Measurements from ENCODE around the gene PPIF.

DNA sequence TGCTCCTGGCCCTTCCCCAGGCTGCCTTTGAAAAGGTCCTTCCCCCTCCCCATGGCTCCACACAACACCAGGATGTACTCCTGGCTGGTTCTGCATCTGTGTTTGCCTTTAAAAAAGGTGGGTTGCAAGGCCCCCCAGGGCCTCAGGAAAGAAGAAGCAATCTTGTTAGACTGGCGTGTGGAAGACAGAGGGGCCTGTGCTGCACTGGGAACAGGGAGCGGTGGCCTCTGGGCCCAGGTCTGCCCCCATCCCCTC is 30.5 kb downstream of the ZMIZ1 start:
- RAMPAGE, long total RNA: no peak
- RRBS: no CpG with 5 or more reads among the region's 2 CpGs

DNA sequence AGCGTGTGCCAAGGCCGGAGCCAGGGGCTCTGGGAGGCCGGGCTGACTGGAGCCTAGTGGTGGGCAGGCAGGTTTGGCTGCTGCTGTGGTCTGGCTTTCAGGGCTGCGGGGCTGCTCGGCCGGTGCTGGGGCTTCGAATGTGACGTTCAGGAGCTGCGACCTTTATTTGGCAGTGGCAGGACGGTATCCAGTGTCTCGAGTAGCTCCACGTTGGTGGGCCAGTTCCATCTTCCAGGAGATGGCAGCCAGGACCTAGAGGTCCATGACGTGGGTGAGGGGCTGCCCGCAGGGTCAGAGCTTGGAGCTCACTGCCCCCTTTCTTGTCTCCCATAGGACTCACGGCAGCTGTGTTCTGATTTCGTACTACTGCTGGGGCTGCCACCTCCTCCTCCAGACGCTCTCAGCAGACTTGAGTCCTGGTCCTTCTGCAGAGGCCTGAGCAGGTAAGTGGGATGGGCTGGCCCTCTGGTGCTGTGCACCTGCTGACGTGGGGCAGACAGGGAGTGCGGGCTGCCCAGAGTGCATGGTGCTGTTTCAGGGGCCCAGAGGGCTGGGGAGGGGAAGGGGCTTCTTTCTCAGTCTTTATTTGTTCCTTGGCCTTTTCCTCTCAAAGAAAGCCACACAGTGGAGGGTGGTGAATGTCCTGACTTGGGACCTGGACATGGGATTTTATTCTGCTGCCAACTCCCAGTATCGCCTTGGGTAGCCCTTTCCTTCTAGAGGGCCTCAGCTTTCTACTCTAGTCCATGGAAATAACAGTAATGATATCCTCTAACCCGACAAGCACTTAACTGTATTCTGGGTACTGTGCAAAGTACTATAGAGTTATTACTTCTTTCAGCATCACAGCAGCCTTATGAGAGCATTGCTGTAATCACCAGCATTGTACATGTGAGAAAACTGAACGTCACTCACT is 50.1 kb downstream of the ZMIZ1 start:
- RAMPAGE, long total RNA: no peak
- RRBS: 80% methylated on average over 4 of the region's 22 CpGs

- RAMPAGE, long total RNA: no peak
- RRBS: no CpG with 5 or more reads among the region's 15 CpGs
Measured at GRCh38 chr10:79180490-79181338, 111.9 kb downstream of the ZMIZ1 start.

GRCh38 chr10:79182428-79183376 is 113.9 kb downstream of the ZMIZ1 start:
- RAMPAGE, long total RNA: no peak
- RRBS: no CpG with 5 or more reads among the region's 18 CpGs

DNA sequence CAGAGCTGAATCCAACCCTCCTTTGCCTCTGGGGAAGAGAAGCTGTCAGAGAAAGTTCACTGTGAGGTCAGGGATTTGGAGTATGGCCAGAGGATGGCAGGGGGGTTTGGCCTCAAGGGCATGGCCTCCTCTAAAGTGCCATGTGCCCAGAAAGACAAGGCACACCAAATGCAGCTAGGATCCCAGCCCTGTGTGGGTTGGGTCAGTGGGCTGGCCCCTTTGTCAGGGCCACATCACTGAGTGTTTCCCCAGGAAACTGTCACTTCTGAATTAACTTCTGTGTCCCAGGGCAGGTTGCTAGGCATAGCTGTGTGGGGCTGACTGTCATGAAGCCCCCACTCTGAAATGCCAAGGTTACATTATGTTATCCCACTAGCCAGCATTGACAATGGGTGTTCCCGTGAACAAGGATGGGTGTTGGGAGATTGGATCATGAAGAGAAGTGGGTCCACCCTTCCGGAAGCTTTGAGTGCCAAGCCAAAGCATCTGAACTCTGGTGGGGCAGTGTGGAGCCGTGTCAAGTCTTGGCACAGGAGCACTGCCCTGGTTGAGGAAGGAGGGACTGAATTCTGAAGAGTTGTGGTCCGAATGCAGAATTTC is 123.4 kb downstream of the ZMIZ1 start:
- RAMPAGE, long total RNA: no peak
- RRBS: no CpG with 5 or more reads among the region's 4 CpGs

DNA sequence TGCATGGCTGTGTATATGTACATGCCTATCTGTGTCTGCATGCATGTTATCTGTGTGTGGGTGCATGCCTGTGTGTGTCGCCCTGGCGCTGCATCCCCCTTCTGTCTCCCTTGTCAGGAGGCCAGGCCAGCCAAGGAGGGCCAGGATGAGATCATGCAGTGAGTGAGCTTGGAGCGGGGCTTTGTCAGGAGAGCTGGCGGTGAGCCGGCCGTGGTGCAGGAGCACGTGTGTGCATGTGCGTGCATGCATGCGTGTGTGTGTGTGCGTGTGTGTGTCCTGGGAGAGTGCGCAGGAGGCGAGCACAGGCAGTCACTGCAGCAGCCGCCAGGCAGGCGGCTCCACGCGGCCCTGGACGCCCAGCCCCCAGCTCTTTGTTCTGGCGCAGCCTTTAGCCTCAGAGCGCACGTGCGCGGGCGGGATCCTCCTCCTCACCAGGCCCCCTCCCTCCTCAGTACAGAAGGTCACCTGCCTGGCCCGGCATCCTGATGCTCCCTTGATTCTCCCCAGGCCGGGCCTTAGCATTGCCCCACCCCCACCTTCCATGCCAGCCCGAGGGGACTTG is 126.2 kb upstream of the PPIF start:
- RAMPAGE, long total RNA: no peak
- RRBS: no CpG with 5 or more reads among the region's 26 CpGs

DNA sequence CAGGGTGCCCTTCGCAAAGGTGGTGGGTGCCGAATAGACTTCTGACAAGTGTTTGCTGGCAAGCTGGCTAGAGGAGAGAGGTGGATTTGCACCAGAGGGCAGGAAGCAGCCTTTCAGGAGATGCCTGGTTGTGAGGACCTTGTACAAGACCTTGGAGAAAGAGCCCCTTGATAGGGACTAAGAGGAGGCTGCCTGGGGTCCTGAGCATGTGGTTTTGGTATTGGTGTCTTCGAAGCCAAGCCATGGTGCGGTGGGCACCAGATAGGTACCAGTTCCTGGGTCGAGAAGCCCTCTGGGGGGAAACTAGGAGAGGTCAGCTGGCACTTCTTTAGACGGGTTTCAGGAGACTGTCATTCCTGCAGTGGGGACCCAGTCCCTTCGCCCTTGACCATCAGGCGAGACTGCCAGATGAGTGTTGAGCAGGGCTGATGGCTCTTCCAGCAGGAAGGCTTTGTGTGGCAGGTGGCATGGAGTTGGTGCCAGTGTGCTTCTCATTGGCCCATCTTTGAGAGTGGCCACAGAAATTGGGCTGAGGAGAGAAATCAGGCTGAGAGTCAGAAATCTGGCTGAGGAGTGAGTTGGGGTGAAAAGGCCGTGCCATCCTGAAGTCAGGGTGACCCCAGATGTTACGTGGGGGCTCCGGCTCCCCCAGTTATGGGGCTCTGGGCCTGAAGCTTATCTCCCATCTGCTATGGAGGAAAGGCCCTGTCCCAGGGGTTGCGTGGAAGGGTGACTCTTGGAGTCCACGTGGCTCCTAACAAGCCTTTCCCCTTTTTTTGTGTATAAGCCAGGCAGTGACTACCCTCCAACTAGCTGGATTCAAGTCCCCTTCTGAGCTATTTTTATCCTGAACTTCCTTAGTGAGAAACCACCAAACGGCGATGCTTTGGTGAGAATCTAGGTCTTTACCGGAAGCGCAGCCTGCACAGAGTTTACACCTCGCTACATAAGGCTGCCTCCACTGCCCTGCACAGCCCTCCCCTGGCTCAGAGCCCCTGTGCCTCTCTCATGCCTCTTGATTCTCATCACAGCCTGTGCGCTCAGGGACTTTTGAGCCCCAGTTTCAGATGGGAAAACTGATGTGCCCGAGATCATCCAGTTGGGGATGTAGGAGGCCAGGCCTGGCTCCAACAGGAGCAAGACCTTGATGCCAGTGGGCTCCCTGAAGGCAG is 102.7 kb upstream of the PPIF start:
- RAMPAGE, long total RNA: no peak
- RRBS: no CpG with 5 or more reads among the region's 20 CpGs

DNA sequence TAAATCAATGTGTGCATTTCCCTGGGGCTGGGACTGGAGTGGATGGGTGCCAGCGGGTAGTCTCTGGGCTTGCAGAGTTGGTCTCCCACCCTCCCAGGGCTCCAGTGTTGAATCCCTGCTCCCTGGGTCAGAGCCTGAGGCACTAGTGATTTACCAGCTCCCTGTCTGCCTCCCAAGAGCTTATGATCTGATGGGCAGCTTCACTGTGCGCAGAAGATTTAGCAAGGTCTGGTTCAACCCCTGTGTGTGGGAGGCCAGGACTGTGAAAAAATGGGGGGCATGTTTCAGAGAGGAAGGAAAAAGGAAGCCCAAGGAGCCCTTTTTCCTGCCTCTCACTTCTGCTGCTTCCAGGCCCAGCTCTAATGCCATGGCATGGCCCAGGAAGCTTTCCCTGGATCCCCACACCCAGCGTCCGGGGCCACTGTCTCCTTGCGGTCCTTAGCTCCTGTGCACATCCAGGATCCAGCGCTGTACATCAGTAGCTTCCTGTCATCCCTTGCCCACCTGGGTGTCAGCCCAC is 98.4 kb upstream of the PPIF start:
- RAMPAGE, long total RNA: no peak
- RRBS: no CpG with 5 or more reads among the region's 6 CpGs

GRCh38 chr10:79260797-79261952 is 86.1 kb upstream of the PPIF start:
- RAMPAGE, long total RNA: no peak
- RRBS: 61% methylated on average over 5 of the region's 26 CpGs

DNA sequence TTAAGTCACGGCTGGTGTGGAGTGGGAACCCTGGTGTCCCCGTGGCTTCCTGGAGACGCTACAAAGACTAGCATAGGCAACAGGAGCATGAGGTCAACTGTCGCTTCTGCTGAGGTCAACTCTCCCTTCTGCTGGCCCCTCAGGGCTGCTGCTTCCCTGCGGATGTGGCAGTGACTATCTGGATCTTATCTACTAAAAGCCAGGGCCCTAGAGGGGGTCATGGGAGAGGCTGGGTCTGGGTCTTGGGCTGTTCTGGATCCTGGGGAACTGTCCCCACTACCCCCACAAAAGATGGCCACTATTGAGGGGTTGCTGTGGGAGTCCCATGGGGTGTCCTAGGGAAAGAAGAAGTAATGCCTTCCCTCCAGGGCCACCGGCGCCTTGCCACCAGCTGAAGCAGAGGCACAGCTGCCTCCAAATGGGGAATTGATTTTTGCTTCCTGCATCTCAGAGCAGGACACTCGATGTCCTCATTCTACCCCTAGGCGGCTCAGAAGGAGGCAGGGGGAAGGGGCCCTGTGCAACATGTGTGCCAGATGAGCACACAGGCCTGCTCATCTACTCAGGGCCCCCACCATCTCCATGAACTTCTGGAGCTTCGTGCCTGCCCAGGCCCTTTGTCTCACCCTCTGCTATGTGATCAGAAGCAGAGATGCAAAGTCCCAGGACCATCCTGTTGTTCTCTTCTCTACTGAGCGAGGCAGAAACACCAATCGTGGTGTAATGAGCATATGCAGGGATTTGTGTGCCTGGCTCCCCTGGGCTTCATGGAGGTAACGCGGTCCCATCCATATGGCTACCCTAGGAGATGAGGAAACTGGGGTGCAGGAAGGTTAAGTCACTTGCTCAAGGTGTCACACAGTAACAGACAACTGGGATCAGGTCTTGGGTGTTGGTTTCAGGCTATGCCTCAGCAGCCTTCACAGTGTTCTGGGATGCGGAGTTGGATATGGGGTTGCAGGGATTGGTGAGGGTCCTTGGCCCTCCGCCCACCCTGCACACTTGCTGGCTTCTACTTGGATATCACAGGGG is 76.4 kb upstream of the PPIF start:
- RAMPAGE, long total RNA: no peak
- RRBS: no CpG with 5 or more reads among the region's 16 CpGs

GRCh38 chr10:79306185-79306630 is 41.1 kb upstream of the PPIF start:
- RAMPAGE, long total RNA: no peak
- RRBS: no CpG with 5 or more reads among the region's 8 CpGs

DNA sequence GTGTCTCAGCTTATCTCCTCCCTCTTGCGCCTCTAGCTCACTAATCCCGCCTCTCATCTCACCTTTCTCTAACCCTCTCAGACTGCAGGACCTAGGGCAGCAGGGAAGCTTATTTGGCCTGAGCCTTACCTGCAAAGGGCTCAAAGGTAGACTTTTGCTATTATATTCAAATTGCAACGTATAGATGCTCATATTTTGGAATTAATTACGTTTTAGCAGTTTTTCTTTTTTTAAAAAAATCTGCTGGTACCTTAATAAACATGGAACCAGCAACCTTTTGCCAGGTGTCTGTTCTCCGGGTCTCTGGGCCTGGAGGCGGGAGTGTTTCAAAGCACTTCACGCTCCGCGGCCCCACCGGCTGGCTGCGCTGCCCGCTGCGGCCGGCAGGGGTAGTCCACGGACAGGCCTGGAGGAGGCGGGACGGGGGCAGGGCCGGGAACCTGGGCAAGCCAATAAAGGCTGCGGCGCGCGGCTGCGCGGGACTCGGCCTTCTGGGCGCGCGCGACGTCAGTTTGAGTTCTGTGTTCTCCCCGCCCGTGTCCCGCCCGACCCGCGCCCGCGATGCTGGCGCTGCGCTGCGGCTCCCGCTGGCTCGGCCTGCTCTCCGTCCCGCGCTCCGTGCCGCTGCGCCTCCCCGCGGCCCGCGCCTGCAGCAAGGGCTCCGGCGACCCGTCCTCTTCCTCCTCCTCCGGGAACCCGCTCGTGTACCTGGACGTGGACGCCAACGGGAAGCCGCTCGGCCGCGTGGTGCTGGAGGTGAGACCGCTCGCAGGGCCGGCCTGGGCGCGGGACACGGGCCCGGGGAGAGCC is at the start of gene PPIF:
Gene PPIF (plus strand): TSS at position 482 of the 810 bp plus-strand sequence.
- RAMPAGE, long total RNA: no peak
- RRBS: 2% methylated on average over 21 of the region's 73 CpGs

GRCh38 chr10:79408826-79409352 is 36.5 kb downstream of the ZCCHC24 start:
- RAMPAGE, long total RNA: no peak
- RRBS: no CpG with 5 or more reads among the region's 5 CpGs

DNA sequence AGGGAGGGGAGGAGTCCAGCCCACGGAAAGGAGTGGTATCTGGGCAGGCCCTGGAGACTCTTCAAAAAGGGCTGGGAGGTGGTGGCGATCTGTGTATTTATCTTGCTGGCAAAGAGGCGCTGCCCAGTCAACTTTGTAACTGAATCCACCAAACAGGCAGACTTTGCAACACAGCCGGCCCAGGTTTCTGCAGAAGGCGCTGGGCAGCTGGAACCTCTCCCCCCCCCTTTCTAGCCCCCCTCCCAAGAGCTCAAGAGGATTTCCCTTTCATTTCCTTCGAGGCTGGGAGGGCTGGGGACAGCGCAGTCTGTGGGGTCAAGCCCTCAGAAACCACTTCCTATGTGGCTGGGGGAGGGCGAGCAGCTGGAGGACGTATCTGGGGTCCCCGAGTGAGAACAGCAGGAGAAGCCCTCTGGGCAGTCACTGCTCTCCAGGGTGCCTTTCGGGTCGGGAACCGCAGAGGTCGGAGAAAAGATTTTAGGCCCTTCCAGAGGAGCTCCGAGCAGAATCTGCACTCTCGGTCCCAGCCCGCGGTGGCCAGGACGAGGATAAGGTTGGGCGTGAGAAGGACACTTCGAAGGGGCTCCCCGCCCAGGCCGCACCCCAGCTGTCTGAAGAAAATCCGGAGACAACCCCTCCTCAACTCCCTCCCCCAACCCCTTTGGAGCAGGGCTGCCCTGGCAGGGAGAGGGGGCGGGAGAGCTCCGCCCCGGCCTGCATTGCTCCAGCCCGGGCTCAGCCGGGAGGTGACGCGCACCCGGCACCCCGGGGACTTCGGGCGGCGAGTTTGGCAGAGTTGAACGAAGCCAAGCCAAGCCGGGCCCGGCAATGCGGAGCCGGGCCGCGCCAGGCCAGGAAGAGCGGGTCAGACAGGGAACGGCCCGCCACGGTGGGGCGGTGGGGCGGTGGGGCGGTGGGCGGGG is 909 bp downstream of the ZCCHC24 start:
- RAMPAGE, long total RNA: no peak
- RRBS: 1% methylated on average over 10 of the region's 51 CpGs

DNA sequence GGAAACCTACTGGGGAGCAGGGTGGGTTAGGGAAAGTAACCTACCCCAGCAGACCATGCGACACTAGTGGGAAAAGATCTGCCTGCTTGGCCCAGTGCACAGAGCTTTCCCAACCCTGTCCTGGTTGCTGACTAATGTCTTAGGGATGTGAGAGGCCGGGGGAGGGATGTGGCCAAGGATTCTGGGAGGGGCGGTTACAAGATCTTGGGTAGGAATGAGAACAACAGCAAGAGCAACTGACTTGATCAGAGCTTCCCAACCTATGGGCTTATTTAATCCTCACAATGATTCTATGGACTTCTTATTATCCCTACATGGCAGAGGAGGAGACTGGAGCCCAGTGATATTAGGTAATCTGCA is 24.0 kb upstream of the EIF5AL1 start:
- RAMPAGE, long total RNA: no peak
- RRBS: no CpG with 5 or more reads among the region's 3 CpGs

- RAMPAGE, long total RNA: no peak
- RRBS: no CpG with 5 or more reads among the region's 1 CpG
Measured at GRCh38 chr10:79629404-79629780, 18.7 kb downstream of the SFTPA1 start.

DNA sequence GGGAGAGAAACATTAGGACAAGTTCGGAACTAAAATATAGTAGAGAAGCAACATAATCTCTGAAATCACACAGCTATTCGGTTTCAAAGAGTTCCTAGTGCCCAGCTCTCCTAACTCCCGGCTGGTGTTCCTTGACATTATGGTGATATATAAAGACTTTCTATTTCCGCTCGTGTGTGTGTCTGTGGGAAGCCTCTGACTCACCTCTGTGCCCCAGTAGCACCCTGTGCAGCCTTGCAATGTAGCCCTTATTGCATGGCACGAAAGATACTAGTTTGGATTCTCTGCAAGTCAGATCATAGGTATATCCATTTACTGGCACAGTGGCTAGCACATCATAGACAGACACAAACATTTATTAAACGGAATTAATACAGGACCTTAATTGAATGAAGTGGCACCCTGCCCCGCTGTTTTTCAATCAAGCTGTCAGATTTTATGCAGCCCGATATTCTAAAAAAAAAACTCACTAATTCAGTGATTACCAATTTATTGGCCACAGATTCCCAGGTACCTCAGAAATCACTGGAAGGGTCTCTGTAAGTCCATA is 43.5 kb downstream of the SFTPD start:
- RAMPAGE, long total RNA: no peak
- RRBS: no CpG with 5 or more reads among the region's 9 CpGs

DNA sequence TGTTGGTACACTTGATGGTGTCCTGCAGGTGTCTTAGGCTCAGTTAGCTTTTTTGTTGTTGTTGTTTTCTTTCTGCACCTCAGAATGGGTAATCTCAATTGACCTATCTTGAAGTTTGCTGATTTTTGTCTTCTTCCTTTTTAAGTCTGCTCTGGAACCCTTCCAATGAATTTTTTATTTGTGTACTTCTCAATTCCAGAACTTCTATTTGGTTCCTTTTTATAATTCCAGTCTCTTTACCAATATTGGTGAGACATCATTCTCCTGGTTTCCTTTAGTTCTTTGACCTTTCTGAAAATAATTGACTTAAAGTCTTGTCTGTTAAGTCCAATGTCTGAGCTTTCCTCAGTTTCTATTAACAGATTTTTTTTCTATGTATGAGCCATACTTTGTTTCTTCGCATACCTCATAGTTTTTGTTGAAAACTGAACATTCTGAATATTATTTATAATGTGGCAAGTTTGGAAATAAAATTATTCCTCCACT is 16.9 kb downstream of the PLAC9 start:
- RAMPAGE, long total RNA: no peak
- RRBS: no CpG with 5 or more reads among the region's 1 CpG

DNA sequence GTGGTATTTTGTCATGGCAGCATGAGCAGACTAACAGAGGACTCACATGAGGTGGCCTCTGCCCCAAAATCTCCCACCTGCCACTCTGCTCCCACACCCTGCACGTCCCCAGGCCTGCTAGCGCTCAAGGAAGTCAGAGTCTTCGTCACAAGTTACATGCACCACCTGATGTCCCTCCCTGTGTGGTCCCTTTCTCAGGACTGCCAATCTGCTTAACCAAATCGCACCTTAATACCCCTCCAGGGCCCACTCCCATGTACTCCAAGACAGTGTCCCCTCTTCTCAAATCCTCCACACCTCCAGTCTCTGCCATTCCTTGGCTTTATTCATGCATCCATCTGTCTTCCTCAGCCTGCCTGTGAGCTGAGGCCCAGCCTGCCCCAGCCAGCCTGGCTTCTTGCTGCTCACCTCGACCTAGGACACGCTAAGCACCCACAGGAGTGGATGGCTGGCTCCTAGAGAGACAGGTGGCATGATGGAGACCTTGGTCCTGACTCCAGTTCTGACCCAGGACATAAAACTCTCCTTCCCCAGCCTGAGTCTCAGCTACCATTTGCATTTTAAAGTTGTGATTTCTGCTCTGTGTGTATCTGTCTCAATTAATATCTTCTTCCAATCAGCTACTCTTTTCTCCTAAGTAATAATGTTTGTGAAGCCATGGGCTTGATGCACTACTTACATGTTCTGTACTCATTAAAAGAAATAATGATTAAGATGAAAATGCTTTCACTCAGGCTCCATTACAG is 27.2 kb downstream of the PLAC9 start:
- RAMPAGE, long total RNA: no peak
- RRBS: no CpG with 5 or more reads among the region's 6 CpGs

GRCh38 chr10:80169651-80170435 is 35.5 kb downstream of the ANXA11 start:
- RAMPAGE, long total RNA: no peak
- RRBS: no CpG with 5 or more reads among the region's 7 CpGs

All from kidney epithelial cell (primary cell).